ENCODE results near the genes KLF7 and CRYGD.

GRCh38 chr2:207079096-207080102 is 86.3 kb downstream of the KLF7 start:
- PRO-cap: no peak

- PRO-cap: no peak
These were observed 44.9 kb downstream of the KLF7 start for GRCh38 chr2:207120688-207121418.

- PRO-cap: bidirectional peak, plus-strand start at chr2:207165634, minus-strand start at chr2:207165440; bidirectional peak, plus-strand start at chr2:207165729, minus-strand start at chr2:207165807; bidirectional peak, plus-strand start at chr2:207166383, minus-strand start at chr2:207166031
These were observed at the start of gene KLF7 for GRCh38 chr2:207165512-207166270. Gene KLF7 (minus strand): TSS chr2:207165948.

DNA sequence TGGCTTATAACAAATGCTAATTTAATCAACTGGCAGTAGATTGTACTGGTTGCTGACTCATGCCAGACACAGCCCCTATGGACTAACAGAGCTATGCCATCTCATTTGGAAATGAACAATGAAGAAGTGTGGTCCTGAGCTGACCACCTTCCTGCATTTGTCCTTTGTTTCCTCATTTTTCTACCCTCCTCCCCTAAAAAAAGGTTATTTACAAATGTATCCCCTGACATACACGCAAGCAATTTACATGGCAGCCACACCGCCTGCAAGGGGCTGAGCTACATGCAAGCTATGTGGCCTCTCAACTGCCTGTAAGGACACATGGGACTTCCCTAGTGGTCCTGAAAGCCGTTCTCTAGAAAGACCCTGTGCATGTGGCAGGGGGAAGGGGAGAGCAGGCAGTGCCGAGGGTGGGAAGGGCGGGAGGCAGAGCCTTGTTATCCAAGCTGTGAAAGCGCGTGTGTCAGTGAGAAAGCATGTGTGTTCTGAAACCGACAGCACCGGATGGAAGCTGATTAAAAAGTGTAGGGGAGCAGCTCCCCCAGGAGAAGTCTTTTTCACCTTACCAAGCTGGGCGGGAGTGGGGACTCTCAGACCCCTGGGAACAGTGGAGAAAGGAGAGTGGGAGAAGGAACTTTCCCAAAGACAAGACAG is 91.0 kb upstream of the KLF7 start:
- PRO-cap: no peak

GRCh38 chr2:207337098-207337506 is 171.4 kb upstream of the KLF7 start:
- PRO-cap: no peak

- PRO-cap: no peak
These were observed 26.8 kb upstream of the CREB1 start for GRCh38 chr2:207502651-207503630.

GRCh38 chr2:207525346-207525783 is 4.4 kb upstream of the CREB1 start:
- PRO-cap: no peak

GRCh38 chr2:207796625-207797513 is 27.2 kb upstream of the FZD5 start:
- PRO-cap: no peak

GRCh38 chr2:207801045-207801766 is 31.5 kb upstream of the FZD5 start:
- PRO-cap: no peak

GRCh38 chr2:207825597-207826206 is 56.0 kb upstream of the FZD5 start:
- PRO-cap: no peak

DNA sequence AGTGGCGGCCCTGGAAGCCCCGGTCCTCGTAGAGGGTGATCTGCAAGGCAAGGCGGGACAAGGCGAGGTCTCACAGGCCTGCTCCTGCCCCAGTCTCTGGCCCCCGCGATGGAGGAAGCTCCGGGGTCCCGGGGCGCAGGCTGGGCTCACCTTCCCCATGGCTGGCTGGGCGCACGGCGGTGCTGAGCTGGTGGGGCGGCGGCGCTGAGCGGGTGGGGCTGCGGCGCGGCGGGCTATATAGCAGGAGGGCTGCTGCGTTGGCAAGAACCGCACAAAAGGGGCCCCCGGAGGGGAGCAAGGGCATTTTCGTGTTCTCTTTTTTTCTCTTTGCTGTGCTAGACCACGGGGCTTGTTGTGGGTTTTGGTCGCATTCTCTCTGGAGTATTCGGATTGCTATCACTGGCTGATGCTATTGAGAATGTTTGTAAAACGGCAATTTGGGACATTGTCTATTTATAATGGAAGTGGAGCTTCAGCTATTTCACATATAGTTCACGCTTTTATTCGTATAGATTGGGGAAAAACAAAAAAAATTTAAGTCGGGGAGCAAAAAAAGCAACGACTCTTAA is at the start of gene CRYGD:
Gene CRYGD (minus strand): TSS at position 210 of the 569 bp plus-strand sequence.
- PRO-cap: no peak

GRCh38 chr2:208253721-208254643 is 889 bp downstream of the IDH1 start:
- PRO-cap: bidirectional peak, plus-strand start at chr2:208254488, minus-strand start at chr2:208254242

DNA sequence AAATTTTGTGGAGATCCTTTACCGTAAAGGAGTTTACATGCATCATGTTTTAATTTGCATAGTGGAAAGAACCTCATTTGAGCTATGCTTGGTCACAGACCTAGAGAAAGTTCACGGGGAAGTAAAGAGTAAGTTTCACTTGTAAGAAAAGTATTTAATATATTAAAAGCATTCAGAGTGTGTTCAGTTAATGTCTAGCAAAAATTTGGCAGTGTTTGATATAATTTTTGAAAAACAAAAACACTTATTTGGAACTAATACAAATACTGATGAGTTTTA is 45.3 kb downstream of the PIKFYVE start:
- PRO-cap: no peak

GRCh38 chr2:208312764-208313159 is 46.7 kb downstream of the PIKFYVE start:
- PRO-cap: no peak

DNA sequence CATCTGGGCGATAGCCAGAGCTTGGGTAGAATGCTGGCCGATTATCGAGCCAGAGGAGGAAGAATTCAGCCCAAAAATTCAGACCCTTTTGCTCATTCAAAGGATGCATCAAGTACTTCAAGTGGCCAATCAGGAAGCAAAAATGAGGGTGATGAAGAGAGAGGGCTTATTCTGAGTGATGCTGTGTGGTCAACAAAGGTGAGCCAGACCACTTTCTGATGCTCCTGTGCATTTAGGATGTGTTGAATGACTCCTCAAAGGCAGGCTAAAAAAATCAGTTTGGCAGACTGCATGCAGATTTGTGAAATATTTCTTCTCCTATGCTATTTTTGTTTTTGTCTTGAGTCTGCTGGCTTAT is 60.2 kb downstream of the PIKFYVE start:
- PRO-cap: no peak

DNA sequence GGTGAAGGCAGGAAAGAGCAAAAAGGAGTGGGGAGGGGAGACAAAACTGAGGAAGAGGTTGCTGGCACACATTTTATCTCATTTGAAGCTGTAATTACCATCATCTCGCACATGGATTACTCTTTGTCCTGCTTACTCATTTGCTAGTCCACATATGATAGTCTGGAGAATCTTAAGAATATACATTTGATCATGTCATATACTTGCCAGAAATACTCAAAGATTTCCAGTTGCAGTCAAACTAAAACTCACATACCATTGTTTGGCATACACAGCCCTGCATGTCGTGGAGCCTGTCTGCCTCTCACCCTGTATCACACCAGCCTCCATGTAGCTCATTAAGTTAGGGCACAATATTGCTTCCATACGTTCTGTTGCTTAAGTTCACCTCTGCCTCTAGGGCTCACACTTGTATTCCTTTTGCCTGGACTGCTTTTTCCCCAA is 82.9 kb downstream of the PTH2R start:
- PRO-cap: no peak

GRCh38 chr2:209579137-209579925 is 155.5 kb downstream of the MAP2 start:
- PRO-cap: no peak

GRCh38 chr2:209730230-209730688 is 41.4 kb upstream of the UNC80 start:
- PRO-cap: no peak

DNA sequence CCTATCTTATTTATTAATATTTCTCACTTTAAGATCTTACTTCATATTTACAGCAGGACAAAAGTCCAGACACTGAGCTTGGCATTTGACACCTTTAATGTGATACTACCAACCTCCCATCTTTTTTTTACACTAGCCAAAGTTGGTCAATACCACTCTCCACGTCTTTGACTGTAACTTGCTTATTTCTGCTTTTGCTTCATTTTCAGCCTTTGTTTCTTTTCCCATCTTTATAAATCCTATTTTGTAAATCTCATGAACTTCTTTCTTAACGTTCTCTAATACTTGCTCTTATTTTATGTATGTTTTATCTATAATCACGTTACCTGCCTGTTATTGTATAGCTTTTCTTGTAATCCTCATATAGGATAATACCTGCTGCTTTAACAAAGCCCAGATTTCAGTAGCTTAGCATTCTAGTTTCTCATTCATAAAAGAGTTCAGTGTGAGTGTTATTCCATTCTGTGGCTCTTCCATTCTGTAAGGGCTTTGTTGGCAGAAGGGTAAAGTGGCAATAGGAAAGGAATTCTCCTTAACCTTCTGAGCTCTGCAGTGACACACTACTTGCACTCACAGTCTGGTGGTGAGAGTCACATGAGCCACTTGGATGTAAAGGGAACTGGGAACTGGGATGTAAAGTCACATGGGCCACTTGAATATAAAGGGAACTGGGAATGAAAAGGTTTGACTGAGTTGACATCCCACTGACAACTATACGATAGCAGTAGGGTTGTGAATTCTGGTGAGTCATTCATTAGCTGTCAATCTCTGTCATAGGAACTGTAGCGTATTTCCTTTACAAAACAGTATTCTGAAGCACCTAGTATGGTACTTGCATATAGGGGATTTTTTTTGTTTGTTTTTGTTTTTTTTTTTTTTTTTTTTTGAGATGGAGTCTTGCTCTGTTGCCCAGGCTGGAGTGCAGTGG is 5.3 kb downstream of the RPE start:
- PRO-cap: no peak

DNA sequence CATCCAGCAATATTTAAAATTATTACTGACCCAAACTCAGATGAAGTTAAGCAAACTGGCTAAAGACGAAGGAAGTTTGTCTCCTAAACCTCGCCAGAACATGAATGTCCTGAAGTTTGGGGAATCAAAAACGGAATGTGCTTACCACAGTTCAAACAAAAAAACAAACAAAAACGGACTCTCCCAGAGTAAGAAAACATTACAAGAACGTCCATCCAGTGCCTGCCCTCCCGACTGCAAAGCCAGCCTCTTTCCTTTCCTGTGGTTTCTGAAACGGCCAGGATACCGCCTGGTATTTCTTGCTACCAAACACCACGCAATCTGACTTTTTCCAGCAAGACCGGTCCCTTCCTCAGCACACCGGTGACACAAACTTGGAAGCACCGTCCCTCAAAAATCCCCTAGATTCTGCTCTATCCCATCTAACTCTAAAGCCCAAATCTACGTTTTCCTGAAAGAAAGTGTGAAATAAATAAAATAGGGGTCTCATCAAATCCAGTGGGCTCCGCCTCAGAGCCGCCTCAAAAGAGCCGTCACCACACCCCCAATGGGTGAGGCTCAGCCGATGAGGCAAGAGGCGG is 927 bp downstream of the KANSL1L start:
- PRO-cap: bidirectional peak, plus-strand start outside the sequence, minus-strand start at position 549 of the sequence

Data from REH cell (cell line).